Measurements from ENCODE around the genes GPR176 and CHST14.

GRCh38 chr15:39594827-39595285 lies 14.0 kb downstream of the THBS1 start:
- PRO-cap, 4 experiments: no peak in any of the 4 experiments
- RAMPAGE, long total RNA, 2 experiments: no peak in any of the 2 experiments
- RRBS: no CpG with 5 or more reads among the region's 3 CpGs

- PRO-cap, 4 experiments: peak in 4 of 4 experiments; most common plus-strand start chr15:39920368 (in 3); most common minus-strand start chr15:39920263 (in 3)
- RAMPAGE, long total RNA, 2 experiments: no peak in any of the 2 experiments
- RRBS: 2% methylated on average over 35 of the region's 84 CpGs
These were observed at the start of gene GPR176 for GRCh38 chr15:39919715-39920506. TSS of gene GPR176 (minus strand) at chr15:39920266.

DNA sequence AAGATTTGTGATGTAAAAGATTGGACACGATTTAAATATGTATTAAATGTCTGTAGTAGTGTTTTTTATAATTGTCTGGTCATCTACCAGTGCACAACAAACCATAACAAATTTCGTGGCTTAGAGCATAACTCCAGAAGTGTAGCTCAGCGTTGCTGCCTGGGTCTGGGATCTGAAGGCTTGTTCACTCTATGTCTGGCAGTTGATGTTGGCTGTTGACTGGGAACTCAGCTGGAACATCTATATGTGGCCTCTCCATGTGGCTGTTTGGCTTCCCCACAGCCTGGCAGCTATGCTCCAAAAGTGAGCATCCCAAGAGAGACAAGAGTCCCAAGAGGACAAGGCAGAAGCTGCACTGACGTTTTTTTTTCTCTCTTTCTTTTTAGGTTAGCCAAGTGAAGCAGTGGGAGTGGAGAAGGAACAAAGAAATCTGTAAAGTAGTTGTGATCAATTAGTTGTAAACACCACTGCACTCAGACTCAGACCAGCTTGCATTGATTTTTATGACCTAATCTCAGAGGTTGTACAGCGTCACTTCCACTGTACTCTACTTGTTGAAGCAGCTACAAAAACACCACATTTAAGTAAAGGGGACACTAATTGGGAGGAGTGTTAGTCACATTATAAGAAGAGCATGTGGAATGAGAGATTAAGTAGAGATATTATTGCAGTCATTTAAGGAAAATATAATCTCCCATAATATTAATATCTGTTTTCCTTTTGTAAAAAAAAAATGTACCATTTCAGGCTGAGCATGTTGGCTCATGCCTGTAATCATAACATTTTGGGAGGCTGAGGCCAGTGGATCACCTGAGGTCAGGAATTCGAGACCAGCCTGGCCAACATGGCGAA lies 2.6 kb upstream of the GPR176 start:
- PRO-cap, 4 experiments: no peak in any of the 4 experiments
- RAMPAGE, long total RNA, 2 experiments: no peak in any of the 2 experiments
- RRBS: no CpG with 5 or more reads among the region's 7 CpGs

DNA sequence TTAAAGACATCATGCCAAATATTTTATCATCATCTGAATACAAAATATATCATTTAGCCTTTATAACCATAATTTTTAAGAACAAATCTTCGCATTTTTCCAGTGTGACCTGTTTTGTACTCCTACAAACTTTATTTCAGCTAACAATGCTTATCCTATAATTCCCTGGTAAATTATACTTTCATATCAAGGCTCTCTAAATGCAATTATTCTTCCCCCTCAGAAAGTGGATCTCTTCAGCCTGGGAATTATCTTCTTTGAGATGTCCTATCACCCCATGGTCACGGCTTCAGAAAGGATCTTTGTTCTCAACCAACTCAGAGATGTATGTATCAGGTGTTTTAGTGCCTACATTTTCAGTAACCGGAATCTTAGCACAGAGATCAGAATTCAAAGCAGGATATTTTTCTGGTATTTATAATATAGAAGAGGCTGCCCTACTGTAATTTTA lies 42.2 kb downstream of the SRP14 start:
- PRO-cap, 4 experiments: no peak in any of the 4 experiments
- RAMPAGE, long total RNA, 2 experiments: start-site peak on the plus strand in 1 of 2 experiments, centred at position 267 of the sequence, 14 reads per replicate
- RRBS: no CpG with 5 or more reads among the region's 3 CpGs

DNA sequence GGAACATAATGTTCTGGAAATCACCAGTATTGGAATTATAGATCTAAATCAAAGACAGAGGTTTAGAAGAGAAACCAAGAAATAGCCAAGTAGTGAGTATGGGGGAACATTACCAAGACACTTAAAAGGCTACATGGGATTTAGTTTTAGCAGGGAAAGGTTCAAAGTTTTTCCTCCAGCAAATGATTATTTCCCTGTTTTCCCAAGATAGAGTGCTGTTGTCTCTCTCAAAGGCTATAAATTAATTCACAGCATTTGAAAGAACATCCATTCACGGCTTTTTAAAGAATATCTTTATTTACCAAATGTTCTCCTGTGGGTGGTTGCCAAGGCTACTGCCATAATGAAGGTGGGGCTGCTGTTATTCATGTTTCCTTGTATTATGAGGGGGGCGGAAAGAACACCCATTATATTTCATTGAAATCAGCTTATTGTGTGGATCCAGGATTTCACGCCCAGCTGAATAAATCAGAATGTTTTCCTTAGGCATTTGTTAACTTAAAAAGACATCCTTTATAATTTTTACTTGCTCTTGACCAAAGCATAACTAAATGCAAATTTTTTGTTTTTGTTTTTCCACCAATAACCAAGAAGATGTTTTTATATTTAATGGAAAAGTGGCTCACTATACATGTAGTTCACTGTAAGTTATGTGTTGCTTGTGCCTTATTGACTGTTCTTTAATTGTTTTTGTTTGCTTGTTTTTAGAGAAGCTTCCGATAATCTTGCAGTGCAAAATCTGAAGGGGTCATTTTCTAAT lies 10.1 kb downstream of the SRP14 start:
- PRO-cap, 4 experiments: no peak in any of the 4 experiments
- RAMPAGE, long total RNA, 2 experiments: no peak in any of the 2 experiments
- RRBS: no CpG with 5 or more reads among the region's 4 CpGs

DNA sequence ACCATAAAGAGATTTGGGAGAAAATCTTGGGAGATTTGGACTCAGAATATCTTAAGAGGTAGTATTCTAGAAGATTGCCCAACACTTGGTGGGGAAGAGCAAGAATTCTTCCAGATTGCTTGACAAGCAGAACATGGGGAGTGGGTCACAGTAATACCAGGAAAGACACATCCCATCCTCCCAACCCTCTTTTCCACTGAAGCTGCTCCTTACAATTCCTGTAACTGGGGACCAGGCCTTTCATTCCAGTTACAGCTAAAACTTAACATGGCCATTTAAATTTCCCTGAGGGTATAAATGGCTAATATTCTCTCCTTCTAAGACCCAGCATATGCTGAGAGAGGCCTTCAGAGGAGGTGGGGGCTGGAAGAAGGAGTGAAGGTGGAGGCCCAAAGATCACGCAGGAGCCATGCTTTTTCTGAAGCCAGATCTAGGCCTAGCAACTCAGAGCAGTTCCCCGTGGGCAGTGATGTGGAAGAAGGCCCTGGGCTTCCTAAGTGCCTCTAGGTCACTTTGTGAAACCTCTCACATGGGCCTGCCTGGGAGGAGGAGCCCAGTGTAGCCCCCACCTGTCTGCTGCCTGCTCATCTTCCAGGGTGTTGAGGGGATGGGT lies 10.7 kb upstream of the SRP14 start:
- PRO-cap, 4 experiments: no peak in any of the 4 experiments
- RAMPAGE, long total RNA, 2 experiments: no peak in any of the 2 experiments
- RRBS: no CpG with 5 or more reads among the region's 2 CpGs

DNA sequence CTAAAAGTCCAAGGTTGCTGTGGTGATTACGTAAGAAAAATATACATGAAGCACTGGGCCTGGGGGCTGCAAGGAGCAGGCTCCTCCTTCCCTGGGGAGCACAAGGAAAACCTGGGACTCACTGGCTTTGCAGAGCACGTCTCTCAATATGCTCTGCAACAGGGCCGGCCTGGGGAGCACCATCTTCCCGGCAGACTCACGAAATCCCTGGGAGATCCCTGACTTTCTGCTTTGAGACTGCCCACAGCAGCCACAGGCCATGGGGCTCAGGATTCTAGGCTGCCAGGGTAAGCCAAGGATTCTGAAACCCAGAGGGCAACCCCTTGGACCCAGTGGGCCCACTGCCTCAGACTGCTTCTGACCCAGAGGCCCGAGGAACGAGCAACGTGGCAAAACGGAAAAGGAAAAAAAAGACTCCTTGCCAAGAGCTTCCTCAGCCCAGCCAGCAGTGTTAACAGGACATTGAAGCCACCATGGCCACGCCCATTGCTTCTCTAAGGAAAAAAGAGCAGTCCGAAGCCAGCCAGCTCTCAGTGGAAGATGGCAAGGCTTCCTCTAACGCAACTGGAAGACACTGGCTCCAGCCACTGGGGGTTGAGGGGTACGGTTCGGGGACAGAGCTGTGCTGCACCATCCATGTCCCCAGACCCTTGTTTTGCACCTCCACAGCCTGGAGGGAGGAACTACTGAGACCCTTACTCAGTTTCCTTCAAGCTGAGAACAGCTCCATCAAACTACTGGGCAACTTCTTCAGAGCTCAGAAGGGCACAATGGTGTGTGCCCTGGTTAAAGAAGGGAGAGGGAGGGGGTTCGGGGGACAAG lies 10.8 kb downstream of the BMF start:
- PRO-cap, 4 experiments: peak in 1 of 4 experiments; most common plus-strand start position 511 of the sequence (in 1); most common minus-strand start position 359 of the sequence (in 1)
- RAMPAGE, long total RNA, 2 experiments: no peak in any of the 2 experiments
- RRBS: no CpG with 5 or more reads among the region's 15 CpGs

GRCh38 chr15:40324064-40325025 lies 853 bp downstream of the INAFM2 start:
- PRO-cap, 4 experiments: peak in 3 of 4 experiments; most common plus-strand start chr15:40324350 (in 1); most common minus-strand start chr15:40324553 (in 3)
- RAMPAGE, long total RNA, 2 experiments: no peak in any of the 2 experiments
- RRBS: 3% methylated on average over 26 of the region's 93 CpGs

DNA sequence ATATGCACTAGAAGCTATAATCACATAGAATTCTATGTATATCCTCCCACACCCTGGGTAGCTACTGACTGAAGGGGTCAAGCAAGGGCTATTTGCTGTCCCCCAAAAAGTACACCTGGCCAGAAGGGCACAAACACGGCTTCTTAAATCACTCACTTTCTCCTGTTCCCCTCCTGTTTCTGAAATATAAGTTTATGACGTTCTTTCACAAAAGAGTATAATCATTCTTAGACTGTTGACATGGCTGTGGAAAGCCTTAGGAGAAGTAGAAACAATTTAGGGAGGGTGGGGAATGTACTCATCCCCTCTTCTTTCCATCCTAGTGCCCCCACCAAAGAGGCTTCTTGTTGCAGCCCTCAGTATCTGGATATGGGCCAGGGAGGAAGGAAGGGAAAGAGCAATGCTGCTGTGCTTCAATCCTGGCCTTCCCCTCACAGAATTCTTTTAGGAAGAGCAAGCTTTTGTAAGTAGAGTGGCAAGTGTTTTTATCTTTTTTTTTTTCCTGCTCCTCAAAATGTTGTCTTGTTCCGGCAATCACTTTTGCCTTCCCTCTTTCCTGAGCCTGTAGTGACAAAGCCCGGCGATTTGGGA lies 1.6 kb downstream of the INAFM2 start:
- PRO-cap, 4 experiments: peak in 1 of 4 experiments; most common minus-strand start position 371 of the sequence (in 1)
- RAMPAGE, long total RNA, 2 experiments: no peak in any of the 2 experiments
- RRBS: 57% methylated on average over 1 of the region's 5 CpGs

GRCh38 chr15:40382274-40382546 lies 311 bp upstream of the KNSTRN start:
- PRO-cap, 4 experiments: no peak in any of the 4 experiments
- RAMPAGE, long total RNA, 2 experiments: no peak in any of the 2 experiments

GRCh38 chr15:40420712-40421169 lies 15.1 kb downstream of the IVD start:
- PRO-cap, 4 experiments: no peak in any of the 4 experiments
- RAMPAGE, long total RNA, 2 experiments: no peak in any of the 2 experiments
- RRBS: no CpG with 5 or more reads among the region's 4 CpGs

GRCh38 chr15:40452322-40452859 lies 11.6 kb downstream of the BAHD1 start:
- PRO-cap, 4 experiments: no peak in any of the 4 experiments
- RAMPAGE, long total RNA, 2 experiments: no peak in any of the 2 experiments
- RRBS: no CpG with 5 or more reads among the region's 9 CpGs

- PRO-cap, 4 experiments: peak in 4 of 4 experiments; most common plus-strand start chr15:40470960 (in 2); most common minus-strand start chr15:40470913 (in 4)
- RAMPAGE, long total RNA, 2 experiments: no peak in any of the 2 experiments
- RRBS: 2% methylated on average over 43 of the region's 72 CpGs
These were observed at the start of gene CHST14 for GRCh38 chr15:40470473-40471305. TSS of gene CHST14 (plus strand) at chr15:40470984.

DNA sequence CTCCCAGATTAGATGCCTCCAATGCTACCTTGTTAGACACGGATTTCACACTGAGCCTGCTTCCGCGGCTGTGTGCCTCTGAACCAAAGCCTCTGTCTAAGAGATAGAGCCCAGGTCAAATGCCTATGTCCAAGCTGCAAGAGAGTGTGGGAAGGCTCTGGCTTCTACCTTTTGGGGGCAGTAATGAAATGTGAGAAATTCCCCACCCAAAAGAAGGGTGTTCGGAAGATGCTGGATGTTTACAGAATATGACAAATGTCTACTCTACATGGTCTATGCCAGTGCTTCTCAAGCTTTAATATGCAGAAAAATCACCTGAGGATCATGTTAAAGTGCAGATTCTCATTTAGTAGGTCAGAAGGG lies 1.9 kb upstream of the RPUSD2 start:
- PRO-cap, 4 experiments: no peak in any of the 4 experiments
- RAMPAGE, long total RNA, 2 experiments: no peak in any of the 2 experiments
- RRBS: no CpG with 5 or more reads among the region's 4 CpGs

GRCh38 chr15:40845395-40846473 lies 1.9 kb downstream of the SPINT1 start:
- PRO-cap, 4 experiments: peak in 2 of 4 experiments; most common plus-strand start chr15:40846167 (in 1); most common minus-strand start chr15:40845683 (in 1)
- RAMPAGE, long total RNA, 2 experiments: no peak in any of the 2 experiments
- RRBS: no CpG with 5 or more reads among the region's 9 CpGs

DNA sequence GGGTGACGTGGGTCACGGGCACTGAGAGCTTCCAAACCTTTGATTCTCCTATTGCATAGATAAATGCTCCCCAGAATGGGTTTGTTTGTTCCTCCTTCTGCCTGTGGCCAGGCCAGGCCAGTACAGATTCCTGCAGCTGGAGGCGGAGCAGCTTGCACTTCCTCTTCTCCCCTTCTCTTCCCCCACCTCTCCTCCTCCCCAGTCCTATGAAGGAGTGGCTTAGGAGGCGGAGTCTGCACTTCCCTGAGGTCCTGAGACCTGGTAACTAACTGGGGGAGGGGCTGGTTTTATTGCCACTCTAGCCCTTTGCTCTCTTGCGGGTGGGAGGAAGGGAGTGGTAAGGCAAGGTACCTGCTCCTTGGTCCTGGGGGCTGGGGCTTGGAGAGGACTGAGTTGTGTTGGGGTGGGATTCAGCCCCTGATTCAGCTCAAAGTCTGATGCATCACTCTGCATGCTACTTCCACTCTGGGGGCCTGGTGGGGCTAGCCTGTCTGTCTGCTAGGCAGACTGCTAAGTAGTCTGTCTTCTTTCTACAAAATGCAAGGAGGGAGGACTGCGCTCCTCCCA lies 3.6 kb downstream of the SPINT1 start:
- PRO-cap, 4 experiments: peak in 2 of 4 experiments; most common plus-strand start position 236 of the sequence (in 1); most common minus-strand start position 179 of the sequence (in 1)
- RAMPAGE, long total RNA, 2 experiments: no peak in any of the 2 experiments
- RRBS: no CpG with 5 or more reads among the region's 6 CpGs

DNA sequence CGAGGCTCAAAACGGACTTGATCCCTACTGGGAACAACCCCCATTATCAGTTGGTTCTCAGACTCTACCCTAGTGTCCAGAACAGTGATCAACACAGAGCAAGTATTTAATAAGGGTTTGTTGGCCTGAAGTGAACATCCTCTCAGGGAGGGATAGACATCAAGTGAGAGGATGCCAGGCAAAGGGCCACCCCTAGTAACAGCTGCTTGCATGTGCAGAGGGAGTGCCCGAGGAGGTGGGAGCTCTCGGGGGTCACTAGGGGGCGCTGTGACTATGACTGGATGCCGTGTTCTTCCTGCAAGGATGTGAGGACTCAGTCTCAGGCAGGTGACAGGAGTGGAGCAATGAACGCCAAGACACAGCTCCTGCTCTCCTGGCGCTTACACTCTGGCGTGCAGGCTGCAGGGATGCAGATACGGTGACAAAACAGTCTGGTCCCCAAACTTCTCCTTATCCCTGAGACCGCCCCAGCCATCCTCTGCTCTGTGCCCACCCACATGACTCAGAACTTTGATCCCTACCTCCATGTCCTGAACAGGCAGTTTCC lies 14.9 kb downstream of the RHOV start:
- PRO-cap, 4 experiments: no peak in any of the 4 experiments
- RAMPAGE, long total RNA, 2 experiments: no peak in any of the 2 experiments
- RRBS: no CpG with 5 or more reads among the region's 11 CpGs

DNA sequence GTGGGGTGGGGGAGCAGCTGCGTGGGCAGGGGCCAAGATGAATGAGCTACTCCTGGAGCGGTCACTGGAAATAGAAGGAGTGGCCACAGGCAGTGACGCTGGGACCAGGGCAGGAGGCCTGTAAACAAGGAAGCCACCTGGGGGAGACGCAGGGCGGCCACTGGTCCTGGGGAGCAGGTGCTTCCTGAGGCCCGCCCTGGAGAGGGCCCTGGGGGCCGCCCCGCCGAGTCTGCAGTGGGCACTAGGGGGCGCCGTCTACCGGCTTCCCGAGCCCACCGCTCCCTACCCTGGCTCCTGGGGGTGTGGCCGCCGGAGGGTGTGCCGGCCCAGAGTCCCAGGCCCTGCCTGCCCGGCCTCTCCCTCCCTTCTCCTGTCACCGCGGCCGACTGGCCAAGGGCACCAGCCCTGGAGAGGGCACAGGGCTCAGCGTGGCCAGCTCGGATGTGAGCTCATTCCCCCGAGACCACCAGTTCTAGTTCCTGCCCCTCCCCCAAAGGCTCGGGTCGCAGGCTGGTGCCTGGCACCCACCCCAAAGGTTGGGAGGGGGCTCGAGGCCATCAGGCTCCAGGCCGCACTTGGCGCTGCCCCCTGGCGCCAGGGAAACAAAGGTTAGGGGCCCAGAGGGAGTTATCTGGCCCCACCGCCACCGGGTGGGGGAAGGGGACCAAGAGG lies 12.2 kb downstream of the VPS18 start:
- PRO-cap, 4 experiments: peak in 4 of 4 experiments; most common plus-strand start position 123 of the sequence (in 3); most common minus-strand start position 77 of the sequence (in 1)
- RAMPAGE, long total RNA, 2 experiments: no peak in any of the 2 experiments
- RRBS: 4% methylated on average over 5 of the region's 32 CpGs

GRCh38 chr15:40907404-40907925 lies 13.2 kb downstream of the VPS18 start:
- PRO-cap, 4 experiments: peak in 4 of 4 experiments; most common plus-strand start chr15:40907630 (in 4); most common minus-strand start chr15:40907479 (in 4)
- RAMPAGE, long total RNA, 2 experiments: no peak in any of the 2 experiments
- RRBS: no CpG with 5 or more reads among the region's 9 CpGs

GRCh38 chr15:40957142-40958083 lies 4.1 kb downstream of the CHAC1 start:
- PRO-cap, 4 experiments: no peak in any of the 4 experiments
- RAMPAGE, long total RNA, 2 experiments: no peak in any of the 2 experiments
- RRBS: no CpG with 5 or more reads among the region's 13 CpGs